ENCODE measurements around a stretch of chr3.

- PRO-cap, 8 experiments, result peak in 2 of 8 experiments; most common minus-strand start chr3:72550121 (in 2)
These were observed 298.4 kb downstream of the SHQ1 start for GRCh38 chr3:72549621-72550513.

DNA sequence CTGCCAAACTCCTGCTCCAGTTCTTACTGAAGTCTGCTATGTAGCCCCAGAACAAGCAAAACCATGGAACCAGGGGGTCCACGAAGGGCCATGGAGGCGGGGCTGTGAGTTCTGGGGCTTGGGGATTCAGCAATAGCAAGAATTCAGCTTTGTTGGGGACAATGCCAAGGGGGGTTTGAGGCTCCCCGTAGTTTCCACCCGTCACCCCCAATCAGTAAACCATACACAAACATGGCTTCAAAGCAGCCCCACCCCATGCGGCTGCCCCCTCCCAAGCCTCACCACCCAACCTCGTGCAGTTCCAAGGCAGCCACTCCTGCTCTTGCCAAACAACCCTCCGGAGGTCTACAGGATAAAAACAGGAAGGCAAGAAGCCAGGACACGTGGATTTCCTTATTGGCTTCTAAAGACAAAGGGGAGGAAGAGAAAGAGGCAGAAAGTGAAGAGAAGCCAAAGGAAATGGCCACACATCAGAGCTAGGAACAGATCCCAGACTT lies 121.1 kb downstream of the SHQ1 start:
- PRO-cap, 8 experiments, result no peak in any of the 8 experiments

- PRO-cap, 8 experiments, result no peak in any of the 8 experiments
These were observed 107.9 kb downstream of the SHQ1 start for GRCh38 chr3:72740060-72741013.

DNA sequence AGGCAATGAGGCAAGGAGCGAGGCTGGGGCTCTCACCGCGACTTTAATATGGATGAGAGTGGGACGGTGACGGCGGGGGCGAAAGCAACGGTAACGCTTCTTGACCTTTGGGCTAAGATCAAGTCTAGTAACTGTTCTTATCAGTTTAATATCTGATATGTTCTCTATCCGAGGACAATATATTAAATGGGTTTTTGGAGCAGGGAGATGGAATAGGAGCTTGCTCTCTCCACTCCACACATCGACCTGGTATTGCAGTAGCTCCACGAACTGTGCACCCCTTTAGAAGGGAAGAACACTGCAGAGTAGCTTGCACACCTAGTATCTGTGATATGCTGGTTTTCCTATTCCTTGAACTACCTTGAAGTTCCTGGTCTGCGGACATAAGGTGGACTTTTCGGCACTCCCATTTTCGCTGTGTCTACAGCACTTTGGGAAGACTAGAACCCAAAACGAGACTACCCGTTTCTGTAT lies 49.5 kb downstream of the EBLN2 start:
- PRO-cap, 8 experiments, result no peak in any of the 8 experiments

DNA sequence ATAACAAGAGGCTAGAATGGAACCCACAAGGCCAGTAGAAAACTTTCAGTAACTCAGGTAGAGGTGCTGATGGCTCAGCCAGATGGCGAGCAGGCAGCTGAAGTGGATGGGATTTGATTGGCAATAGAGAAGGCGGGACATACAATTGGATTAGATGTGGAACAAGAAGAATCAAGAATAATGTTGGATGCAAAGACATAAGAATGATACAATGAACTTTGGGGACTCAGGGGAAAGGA lies 276.8 kb downstream of the PDZRN3 start:
- PRO-cap, 8 experiments, result no peak in any of the 8 experiments

- PRO-cap, 8 experiments, result no peak in any of the 8 experiments
These were observed 32.6 kb downstream of the PDZRN3 start for GRCh38 chr3:73591894-73592856.

DNA sequence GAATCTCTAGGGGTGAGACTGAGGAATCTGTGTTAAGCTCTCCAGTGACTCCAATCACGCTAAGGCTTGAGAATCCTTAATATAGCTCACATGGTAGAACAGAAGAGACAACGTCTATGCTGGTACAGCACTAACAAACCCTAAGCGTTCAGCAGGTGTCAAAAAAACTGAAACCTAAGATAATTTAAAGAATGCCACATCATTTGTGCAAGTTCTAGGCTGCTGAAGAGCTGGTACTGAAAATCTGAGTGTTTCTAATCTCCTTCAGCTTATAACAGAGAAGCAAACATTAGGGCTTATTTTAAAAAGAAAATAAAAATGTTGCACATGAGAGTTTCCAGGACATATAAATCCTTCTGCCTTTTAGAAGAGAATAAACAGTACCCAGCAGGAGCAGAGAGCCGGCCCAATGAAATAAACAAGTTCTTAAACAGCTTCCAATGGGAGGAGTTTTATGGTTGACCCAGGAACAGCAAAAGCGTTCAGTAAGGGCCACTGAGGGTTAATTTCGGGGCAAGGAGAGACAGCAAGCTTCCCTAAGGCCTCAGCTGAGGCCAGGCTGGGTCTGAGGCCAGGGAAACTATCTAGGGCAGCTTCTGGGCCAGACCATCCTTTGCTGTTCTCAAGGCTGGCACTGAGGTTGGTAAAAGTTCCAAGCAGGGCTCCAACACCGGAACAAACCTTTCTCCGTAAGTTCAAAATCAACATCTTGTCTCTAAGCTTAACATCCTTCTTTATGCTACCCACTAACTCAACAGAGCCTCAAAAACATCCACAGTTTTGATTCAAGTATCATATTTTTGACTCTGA lies 3.4 kb downstream of the PDZRN3 start:
- PRO-cap, 8 experiments, result no peak in any of the 8 experiments

DNA sequence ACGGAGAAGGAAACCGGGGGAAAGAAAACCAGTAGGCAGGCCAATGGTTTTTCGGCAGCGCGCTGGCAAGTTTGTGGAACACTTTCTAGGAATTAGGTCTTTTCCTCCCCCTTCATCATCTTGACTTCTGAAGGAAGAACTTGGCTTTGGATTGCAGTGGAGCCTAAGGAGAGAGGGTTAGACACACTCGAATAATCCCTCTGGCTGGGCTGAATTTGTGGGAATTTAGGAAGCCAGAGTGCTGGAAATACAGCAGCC lies 339 bp downstream of the ROBO2 start:
- PRO-cap, 8 experiments, result no peak in any of the 8 experiments

DNA sequence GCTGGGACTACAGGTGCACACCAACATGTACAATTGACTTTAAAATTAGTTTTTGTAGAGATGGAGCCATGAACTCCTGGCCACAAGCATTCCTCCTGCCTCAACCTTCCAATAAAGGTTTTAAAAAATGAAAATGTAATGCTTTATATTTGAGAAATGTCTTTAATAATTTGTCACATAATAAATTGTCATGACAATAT lies 1057.7 kb downstream of the ROBO1 start:
- PRO-cap, 8 experiments, result peak in 3 of 8 experiments; most common minus-strand start position 116 of the sequence (in 3)

- PRO-cap, 8 experiments, result no peak in any of the 8 experiments
These were observed 895.6 kb downstream of the ROBO1 start for GRCh38 chr3:78872036-78872729.

- PRO-cap, 8 experiments, result no peak in any of the 8 experiments
These were observed 213.7 kb downstream of the GBE1 start for GRCh38 chr3:81547679-81548153.

- PRO-cap, 8 experiments, result no peak in any of the 8 experiments
These were observed 180.4 kb downstream of the GBE1 start for GRCh38 chr3:81581061-81581416.

DNA sequence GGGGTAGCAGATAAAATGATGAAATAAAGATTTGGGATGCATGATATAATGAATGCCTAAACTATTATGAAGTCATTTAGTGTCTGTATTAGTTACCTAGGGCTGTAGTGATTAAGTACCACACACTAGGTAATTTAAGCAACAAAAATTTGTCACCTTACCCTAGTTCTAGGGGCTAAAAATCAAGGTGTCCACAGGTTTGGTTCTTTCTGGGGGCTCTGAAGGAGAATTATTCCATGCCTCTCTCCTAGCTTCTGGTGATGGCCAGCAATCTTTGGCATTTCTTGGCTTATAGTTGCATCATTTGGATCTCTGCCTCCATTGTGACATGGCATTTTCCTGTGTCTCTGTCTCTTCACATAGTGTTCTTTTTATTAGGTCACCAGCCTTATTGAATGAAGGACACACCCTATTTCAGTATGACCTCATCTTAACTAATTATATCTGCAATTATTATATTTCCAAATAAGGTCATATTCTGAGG lies 3.1 kb upstream of the GBE1 start:
- PRO-cap, 8 experiments, result no peak in any of the 8 experiments

GRCh38 chr3:82080313-82080654 lies 318.8 kb upstream of the GBE1 start:
- PRO-cap, 8 experiments, result no peak in any of the 8 experiments

GRCh38 chr3:83093069-83093474 lies 1331.6 kb upstream of the GBE1 start:
- PRO-cap, 8 experiments, result no peak in any of the 8 experiments

- PRO-cap, 8 experiments, result no peak in any of the 8 experiments
These were observed 114.1 kb downstream of the VGLL3 start for GRCh38 chr3:86876787-86877227.

DNA sequence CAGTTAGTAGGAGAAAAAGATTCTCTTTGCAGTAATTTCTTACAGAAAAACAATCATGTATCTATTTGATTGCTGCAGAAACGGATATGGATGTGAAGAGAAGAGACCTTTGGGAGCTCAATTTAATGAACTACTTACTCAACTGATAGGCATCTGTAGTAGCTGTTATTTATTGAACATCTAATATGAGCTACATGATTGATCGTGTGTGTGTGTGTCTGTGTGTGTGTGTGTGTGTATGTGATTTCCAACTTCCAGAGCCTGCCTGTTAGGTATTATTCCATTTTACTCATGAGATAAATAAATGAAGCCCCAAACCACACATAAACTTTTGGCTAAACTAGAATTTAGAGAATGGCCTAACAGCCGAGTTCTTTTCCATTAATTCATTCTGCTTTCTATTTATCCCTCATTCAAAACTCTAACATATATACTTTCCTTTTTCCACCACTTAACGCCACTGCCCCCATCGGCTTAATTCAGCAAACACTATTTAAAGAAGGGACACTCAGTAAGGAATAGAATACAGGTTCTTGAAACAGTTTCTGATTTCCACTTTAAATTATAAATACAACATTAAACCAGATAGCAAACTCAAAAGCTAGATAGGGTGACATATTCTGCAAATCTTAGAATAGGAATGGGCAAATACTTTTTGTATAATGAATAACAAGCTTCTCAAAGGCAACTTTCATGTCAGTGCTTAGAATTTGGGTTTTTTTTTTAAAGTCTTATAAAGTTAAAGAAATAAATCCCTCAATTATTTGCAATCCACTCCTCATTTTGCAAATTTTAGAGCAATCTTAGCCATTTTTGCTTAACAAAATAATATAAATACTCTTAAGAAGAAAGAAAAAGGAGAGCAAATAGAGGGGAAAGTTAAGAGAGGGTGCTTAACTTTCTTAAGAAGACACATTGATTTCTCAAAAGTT lies 47.9 kb downstream of the VGLL3 start:
- PRO-cap, 8 experiments, result no peak in any of the 8 experiments

- PRO-cap, 8 experiments, result no peak in any of the 8 experiments
These were observed 3.7 kb downstream of the VGLL3 start for GRCh38 chr3:86987077-86987833.

DNA sequence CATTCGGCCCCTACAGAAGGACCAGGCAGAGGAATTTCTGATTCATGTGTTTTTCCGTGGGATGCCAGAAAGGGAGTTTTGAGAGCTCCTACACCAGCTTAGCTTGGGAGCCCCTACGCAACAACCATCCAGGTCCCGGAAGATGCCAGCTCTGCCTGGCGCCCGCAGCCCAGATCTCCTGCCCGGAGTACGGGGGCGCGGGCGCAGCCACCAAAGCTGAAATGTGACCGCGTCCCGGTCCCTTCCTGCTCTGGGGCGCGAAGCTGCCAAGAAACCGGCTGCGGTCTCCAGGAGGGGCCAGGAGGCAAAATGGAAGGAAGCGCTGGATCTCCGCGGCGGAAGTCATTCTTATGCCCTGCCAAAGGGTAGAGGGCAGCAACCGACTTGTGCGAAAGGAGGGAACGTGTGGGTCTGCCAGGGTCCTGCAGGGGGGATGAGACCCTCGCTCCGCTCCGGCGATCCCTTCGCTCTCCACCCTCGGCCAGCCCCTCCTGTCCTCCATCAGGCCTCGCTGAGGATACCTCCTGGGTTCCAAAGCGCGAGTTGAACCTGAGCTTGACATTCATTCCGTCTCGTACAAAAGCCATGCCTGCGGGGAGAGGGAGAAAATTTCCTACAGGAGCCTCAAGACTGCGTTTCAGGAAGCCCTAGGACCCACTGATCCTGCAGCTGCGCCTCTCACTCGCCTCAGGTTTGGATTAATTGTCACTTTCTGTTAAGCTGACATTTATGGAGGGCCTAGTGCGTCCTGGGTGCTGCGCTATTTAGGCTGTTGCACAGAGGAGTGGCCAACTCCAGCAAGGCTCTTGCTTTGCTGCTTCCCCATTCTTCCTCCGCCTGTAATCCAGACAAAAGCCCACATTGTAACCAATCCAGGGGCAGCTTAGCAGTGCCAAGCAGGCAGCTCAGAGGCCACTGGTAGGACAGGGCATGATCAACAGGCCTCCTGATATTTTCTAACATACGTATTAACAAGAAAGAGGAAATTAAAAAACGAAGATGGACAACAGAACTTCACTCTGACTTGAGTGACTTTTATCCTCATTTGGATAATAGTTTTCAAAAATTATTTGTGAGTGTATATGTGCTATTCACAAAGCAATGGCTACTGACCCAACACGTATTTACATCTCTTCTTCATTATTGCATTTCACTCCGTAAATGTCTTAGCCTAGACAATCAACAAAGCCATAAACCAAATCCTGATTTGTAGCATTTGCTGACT lies 98.4 kb upstream of the VGLL3 start:
- PRO-cap, 8 experiments, result peak in 6 of 8 experiments; most common plus-strand start position 974 of the sequence (in 3); most common minus-strand start position 786 of the sequence (in 6)

DNA sequence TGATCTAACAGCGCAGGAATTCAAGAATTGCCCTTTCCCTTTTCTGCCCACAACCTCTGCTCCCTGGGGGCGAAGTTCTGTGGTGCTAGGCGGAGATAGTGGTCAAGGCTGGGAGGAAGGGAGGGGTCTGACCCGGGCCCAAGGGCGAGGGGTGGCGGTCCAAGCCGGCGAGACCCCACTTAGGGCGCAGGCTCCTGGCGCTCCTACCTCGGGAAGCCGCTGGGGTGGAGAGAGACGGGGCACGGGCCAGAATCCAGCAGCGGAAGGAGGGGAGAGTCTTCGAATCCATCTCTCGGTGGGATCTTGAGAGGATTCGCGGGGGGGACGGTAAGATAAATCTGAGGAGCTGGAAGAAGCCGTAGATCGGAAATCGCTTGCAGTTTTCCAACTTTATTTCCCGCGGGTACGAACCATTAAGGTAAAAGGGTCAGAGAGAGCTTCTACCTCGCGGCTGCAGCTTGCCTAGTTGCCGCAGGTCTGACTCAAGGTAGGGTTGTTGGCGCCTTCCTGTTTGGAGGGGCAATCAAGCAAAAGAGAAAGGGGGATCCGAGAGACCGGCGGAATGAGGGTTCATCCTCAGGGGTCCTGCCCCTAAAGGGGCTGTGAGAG lies 604 bp downstream of the HTR1F start:
- PRO-cap, 8 experiments, result no peak in any of the 8 experiments